GM19240 (cell line): ENCODE results near the gene NAMPT.

DNA sequence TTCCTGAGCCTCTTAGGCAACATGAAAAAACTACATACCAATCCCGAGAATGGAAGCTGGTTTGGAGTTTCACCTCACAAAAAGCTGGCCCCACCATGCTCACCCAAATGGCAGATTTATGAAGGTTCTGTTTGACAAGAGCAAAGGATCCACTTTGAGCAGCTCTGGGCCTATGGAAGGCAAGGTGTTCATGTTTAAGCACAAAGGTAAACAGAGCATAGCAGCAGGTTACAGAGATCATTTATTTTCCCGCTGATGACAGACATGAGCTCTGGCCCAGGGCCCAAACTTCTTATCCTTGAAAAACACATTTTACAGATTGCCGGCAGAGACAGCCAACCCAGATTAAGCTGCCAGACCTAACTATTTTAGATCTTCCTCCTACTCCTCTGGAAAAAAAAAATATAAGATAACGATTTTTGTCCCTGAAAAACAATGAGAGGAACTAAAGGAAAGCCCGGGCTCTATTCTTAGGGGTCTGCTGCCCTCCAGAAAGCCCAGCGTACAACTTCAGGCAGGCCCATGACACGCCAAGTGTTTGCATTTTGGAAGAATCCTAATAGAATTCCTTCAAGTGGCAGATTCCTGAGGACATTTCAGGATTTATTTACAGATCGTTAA is 40.0 kb downstream of the SYPL1 start:
- RRBS: no CpG with 5 or more reads among the region's 8 CpGs

GRCh38 chr7:106261685-106262728 is 22.8 kb downstream of the NAMPT start:
- RRBS: no CpG with 5 or more reads among the region's 2 CpGs

- RRBS: 2% methylated on average over 21 of the region's 73 CpGs
Measured at GRCh38 chr7:106284739-106285340, at the start of gene NAMPT. Gene NAMPT, minus strand, starts transcription at chr7:106284983.

- RRBS: 82% methylated on average over 2 of the region's 3 CpGs
Measured at GRCh38 chr7:106371698-106372118, 86.9 kb upstream of the NAMPT start.

DNA sequence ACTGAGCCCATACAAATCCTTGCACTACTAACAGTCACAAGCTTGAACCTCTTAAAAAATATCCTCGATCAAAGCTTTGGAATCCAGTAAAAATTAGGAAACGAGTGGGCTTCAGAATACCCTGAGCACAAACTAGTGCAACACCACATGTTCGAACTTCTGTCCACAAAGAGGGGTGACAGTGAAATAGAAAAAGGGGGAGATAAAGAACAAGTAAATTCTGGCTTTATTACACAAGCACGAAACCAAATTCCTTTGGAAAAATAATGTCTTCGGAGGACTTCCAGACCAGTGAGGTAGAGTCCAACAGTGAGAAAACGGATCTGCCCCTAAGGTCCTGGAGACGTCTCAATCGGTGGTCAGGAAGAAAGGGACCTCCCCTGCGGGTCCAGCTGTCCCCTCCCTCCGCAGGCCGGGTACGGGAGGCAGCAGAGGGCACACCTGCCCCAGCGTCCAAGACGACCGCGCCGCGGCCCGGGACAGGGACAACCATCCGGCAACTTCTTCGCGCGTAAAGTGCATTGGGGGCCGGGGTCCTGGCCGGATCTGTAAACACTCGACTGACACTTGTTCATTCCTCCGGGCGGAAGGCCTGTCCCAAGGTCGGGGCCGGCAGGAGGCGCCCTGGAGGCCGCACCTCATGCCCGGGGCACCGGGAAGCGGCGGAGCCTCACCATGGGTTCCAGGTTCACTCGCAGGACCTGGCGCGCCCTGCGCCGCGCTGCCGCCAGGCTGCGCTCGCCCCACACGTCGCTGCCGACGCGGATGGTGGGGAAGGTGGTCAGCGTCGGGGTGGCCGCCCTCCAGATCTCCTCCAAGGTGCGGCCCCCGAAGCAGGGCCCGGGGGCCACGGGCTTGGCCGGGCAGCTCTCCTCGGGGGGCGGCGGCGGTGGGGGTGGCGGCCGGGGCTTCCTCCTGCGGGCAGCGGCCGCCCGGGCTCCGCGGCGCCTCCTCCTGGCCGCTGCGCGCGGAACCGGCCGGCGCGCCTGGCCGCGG is 1.1 kb downstream of the CCDC71L start:
- RRBS: 2% methylated on average over 31 of the region's 81 CpGs

DNA sequence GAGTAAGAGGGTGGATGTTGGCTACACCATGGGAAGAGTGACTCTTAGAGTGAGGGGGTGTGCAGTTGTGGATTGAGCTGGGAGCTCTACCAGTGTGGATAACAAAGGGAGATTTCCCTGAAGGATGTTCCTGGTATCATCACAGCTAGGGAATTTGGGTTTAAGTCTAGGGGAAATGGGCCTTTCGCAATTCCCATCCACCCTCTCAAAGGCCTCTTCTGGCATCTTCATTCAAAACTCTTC is 328 bp upstream of the CCDC71L start:
- RRBS: no CpG with 5 or more reads among the region's 1 CpG

DNA sequence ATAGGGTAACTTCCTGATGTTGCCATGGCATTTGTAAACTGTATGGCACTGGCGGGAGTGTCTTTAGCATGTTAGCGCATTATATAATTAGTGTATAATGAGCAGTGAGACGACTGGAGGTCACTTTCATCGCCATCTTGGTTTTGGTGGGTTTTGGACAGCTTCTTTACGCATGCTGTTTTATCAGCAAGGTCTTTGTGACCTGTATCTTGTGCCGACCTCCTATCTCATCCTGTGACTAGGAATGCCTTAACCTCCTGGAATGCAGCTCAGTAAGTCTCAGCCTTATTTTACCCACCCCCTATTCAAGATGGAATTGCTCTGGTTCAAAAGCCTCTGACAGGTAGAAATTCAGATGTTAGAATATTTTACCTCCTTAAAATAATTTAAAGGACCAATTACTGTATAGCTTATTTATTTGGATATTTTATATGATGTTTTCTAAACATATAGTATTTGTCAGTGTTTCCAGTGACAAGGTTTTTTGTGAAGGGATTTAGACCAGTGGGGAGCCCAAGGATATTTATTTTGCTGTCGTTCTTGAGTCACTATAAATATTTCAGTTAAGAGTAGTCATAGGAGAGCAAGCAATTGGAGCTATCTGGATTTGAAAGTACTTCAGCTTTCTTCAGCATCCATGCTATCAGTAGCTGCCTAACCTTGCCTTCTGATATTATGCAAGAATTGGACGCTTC is 90.0 kb upstream of the PIK3CG start:
- RRBS: no CpG with 5 or more reads among the region's 8 CpGs

- RRBS: no CpG with 5 or more reads among the region's 19 CpGs
Measured at GRCh38 chr7:106867423-106867748, 2.3 kb downstream of the PIK3CG start.

DNA sequence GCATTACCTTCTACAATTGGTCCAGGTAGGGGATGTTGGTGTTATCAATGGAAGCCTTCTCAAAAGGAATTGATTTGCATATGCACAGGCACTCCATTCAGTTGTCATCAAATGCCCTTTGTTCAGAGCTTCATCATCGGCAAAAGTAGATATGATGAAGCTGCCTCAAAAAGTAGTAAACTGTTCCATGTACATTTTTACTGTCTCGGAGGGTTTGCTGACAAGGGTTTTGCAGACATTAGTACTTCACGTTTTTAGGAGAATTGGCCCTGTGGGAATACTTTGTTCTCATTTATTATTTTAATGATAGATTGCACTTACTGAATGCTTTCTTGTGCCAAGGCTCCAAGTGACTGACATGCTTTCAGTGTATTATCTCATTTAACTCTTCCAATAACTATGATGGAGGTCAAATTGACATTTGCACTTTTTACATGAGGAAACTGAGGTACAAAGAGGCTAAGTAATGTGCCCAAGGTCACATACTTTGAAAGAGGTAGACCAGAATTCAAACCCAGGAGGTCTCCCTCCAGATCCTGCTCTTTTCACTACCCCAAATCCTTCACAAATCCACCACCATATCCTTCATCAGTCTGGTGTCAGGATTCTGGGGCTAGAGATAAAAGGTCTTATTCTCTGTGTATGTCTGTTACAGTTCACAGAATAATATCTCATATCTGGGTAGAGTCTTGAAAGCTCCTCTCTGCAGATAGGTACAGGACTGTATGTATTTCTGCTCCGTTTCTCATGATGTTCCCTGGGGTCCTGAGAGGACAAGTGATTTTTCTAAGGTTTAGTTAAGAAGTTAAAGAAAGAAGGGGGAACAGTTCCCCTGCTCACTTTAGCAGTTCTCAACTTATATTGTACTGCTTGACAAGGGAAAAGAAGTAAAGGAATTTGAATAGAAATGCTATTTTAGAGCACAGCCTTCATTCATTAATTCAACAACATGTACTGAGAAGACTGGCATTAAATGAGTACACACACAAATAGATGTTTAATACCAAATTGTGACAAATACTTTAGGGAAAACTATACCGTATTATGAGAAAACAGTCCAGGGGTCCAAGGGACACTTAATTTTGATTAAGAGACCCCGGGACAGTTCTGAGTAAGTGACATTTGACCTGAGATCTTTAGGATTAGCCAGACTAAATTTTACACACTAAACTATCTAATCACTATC is 4.8 kb downstream of the PIK3CG start:
- RRBS: no CpG with 5 or more reads among the region's 6 CpGs

DNA sequence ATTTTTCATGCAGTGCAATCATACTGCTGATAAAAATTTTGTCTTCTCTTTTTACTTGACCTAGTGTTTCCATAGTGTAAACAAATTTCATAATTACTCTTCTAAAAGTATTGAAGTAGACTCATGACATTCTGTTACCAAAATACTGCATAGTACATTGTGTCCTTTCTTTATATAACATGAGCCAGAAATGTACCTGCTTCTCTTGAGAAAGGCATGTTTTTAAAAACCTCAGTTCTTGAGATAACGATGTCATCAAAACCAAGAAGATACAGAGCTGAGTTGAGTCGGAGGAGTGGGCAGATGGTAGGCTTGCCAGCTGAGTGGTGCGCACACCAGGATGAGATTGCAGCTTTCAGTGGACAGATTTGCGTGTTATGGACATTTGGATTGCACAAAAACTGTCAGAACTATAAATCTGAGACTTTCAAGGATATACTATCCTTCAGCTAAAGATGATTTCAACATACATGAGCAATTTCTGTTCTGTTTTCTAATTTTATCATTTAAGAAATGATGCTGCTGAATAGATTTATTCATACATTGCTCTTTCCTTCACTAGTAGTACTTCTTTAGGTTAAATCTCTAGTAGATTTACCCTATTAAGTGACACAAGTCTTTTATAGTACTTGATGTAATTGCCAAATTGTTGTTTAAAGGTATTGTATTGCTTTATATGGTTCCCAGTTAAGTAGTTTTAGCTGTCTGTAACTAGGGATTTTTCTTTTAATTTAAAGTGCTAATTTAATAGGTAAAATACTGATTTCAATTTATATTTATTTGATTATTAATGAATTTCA is 25.0 kb downstream of the PRKAR2B start:
- RRBS: no CpG with 5 or more reads among the region's 4 CpGs

DNA sequence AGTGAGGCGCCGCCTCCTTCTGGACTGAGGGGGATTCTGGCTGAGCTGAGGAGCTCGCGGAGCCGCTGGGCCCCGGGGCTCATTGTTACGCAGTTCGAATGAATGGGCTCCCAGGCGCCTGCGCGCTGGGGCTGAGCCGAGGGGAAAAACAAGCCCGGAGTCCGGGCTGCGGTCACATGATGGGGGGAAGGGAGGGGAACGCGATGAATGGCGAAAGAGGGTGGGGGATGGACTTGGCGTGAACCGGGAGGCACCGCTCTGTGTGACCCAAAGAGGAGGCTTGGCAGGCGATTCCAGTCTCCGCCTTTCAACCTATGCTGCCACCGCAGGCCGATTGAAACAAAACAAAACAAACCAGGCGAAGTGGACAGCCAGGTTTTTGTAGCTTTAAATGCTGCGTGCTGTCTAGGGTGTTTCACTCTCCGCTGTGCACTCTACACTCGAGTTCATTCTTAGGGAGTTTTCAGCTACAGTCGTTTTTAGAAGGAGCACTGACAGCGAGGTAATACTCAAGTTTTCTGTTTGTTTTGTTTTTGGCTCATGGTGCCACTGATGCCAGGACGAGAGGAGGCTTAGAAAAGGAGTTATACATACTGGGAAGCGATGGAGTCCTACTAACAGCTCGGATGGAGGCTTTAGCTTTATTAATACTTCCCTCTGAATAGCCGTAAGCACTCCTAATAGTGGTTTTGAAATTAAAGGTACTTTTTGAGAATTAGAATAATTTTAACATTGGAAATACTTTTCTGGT is 1.0 kb downstream of the HBP1 start:
- RRBS: 2% methylated on average over 17 of the region's 35 CpGs

DNA sequence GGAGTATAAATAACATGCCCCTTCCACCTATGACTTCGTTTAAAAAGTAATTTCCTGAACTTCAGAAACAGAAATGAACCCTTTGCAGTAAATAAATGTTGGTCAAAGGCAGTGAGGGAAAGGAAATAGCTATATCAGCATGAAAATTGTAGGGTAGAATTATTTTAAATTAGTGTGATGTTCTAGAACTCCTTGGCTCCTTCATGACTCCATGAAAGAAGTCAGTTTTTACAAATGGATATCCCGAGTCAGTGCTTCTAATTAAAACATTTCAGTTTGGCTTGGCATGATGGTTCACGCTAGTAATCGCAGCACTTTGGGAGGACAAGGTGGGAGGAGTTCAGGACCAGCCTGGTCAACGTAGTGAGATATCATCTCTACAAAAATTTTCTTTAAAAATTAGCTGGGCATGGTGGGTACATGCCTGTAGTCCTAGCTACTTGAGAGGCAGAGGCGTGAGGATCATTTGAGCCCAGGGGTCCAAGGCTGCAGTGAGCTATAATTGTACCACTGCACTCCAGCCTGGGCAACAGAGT is 12.2 kb downstream of the HBP1 start:
- RRBS: no CpG with 5 or more reads among the region's 6 CpGs

- RRBS: no CpG with 5 or more reads among the region's 1 CpG
Measured at GRCh38 chr7:107557896-107558154, 5.9 kb downstream of the COG5 start.

DNA sequence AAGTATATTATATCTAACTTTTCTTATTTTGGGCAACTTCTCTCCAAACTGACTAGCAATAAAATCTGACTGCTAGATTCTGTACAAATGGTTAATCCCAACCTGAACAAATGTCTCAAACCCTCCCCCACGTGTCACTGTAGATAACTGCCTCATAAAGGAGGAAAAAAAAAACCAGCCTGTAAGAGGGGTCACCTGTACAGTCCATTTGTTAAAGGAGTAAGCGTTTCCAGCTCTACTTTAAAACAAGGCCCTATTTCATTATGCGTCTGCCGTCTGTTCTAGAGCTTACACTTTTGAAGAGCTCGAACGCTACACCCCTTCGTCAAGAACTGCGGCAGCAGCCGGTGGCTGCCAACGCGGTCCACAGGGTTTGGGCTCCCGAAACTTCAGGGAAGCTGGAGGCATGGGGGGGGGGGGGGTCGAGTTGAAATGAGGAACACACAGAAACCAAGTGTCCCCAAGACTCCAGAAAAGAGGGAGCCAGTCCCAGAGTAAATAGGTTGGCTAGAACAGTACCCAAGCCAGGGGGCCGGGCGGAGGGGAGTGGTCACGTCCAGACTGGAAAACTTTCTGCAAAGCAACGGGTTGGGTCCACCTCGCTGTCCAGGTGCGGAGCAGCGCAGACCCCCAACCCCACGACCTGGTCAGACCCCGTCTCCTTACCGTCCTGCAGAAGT is 443 bp downstream of the COG5 start:
- RRBS: no CpG with 5 or more reads among the region's 23 CpGs

- RRBS: no CpG with 5 or more reads among the region's 3 CpGs
Measured at GRCh38 chr7:107638570-107639390, 21.8 kb upstream of the SLC26A4 start.

GRCh38 chr7:107661380-107662402 is 1.1 kb downstream of the SLC26A4 start:
- RRBS: no CpG with 5 or more reads among the region's 72 CpGs

DNA sequence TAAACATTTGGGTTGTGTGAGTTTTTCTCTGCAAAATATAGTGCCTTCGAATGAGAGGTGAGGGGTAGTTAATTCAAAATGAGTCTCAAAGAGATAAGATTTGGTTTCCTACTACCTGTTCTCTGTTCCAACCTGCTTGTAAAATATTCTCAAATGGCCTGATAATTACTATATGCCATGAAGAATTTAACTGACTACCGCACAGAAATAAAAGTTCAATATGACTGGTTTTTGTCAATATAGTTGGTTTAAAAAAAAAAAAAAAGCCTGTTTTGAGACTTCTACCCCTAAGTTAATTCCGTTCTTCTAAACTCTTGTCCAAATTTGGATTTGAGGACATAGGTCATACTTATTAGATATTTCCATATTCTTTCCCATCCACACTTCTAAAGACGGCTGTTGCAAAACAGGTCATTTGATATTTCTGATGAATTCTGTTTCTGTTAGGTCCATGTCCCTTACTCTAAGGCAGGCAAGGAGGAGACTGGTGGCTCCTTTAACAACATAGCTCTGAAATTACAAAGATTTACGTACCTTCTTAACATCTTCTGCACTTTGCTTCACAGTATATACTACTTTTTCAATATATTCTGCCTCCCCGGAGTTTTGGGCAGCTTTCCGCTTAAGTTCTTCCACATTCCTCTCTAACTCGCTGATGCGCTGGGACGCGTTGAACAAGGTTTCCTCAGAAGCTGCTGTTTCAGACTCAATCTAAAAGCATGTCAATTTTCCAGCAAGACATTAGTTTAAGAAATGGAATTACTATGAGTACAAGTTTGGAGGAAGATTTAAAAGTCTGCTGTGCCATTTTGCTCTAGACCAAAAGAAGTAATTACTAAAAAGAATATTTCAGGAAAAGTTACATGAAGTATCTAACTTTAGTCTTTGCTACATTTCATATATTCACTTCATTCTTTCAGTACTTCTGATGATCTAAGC is 34.9 kb downstream of the DLD start:
- RRBS: no CpG with 5 or more reads among the region's 11 CpGs

- RRBS: no CpG with 5 or more reads among the region's 7 CpGs
Measured at GRCh38 chr7:107938435-107939268, 47.7 kb downstream of the DLD start.

DNA sequence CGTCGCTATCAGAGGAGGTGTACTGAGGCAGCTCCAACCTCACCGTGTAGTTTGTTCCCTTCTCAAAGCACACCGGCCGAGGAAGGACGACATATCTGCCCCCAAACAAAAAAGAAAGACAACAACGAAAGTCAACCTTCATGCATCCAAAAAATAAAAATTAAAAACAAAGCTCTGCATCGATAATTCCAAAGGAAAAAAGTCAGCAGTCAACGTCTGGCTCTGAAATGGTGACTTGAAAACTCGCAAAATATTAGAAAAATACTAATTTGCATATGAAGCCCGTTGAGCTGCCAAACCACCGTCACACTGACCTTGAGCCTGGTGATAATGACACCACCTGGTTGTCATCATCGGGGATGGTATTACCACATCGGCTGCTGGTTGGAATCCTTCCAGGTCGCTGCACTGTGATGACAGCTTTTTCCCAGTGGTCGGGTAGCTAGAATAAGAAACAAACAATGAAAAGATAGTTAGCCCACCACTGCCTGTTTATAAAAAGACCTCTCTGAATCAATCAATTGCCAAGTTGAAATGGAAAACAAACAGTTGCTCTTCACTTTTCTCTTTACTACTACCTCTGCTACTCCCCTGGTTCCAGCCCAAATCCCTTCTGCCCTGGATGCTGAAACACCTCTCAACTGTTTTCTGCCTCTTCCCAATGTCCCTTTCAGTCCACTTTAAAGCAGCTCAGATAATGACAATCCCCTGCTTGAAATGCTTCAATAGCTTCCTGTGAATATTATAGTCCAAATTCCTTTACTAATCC is 41.5 kb downstream of the LAMB1 start:
- RRBS: no CpG with 5 or more reads among the region's 16 CpGs

DNA sequence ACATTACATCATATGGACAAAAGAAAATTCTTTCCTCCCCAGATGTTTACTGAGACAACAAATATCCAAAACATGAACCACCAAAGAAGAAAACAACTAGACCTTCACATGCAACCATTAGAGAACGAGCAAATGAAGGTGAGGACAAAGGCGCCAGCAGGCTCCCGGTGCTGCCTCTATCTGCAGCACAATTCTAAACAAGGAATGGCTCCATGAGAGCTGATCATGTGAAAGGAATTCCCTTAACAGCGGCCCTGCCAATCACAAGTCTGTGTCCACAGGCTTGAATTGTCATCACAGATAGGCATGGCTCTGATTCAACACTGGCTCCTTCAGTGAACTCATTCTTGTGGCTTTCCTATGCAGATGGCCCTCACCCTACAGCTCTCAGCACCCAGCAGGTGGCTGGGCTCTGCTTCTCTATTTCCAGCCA is 36.3 kb downstream of the LAMB1 start:
- RRBS: no CpG with 5 or more reads among the region's 4 CpGs